SJCRH30 (cell line): ENCODE measurements around the genes MAT2A and RNF181.

DNA sequence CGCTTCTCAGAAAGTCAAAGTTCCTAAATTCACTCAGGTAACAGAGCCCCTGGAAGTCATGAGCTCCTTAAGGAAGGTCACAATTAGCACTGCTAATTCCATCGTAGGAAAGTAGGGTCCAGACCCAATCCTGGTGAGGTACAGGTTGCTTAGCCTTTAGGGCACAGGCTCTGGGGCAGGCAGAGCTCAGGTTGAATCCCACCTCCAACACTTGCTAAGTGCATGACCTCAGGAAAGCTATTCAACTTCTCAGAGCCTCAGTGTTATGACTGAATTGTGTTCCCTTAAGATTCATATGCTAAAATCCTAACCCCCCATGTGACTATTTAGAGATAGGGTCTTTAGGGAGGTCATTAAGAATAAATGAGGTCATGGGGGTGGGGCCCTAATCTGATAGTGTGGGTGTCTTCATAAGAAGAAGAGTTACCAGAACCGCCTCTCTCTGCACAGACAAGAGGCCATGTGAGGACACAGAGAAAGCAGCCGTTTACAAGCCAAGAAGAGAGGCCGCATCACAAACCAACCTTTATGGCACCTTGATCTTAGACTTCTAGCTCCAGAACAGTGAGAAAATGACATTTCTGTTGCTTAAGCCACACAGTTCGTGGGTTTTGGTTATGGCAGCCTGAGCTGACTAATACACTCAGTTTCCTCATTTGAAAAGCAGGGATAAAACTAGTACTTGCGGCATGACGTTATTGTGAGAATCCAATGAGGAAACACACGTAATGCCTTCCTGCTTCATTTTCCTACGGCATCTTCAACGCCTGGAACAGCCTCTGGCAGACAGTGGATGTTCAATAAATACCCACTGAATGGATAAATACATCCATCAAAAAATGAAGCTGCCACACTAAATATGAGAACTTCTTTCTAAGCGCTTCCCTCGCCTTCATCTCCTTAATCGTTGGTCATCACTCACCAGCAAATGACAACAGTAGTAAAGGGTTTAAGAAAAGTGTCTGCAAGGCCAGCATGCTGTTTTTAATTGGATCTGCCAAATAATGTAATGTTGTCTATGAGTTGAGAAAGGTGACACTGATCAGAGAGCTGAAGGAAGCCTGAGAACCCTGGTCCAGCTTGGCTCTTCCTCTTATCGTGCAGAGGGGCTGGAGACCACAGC is 10.0 kb downstream of the SH2D6 start:
- RAMPAGE, long total RNA: no peak

GRCh38 chr2:85438514-85438740 is 19.9 kb downstream of the SH2D6 start:
- RAMPAGE, long total RNA: no peak

- RAMPAGE, long total RNA: no peak
Observed at GRCh38 chr2:85441920-85442385, 23.4 kb downstream of the SH2D6 start.

DNA sequence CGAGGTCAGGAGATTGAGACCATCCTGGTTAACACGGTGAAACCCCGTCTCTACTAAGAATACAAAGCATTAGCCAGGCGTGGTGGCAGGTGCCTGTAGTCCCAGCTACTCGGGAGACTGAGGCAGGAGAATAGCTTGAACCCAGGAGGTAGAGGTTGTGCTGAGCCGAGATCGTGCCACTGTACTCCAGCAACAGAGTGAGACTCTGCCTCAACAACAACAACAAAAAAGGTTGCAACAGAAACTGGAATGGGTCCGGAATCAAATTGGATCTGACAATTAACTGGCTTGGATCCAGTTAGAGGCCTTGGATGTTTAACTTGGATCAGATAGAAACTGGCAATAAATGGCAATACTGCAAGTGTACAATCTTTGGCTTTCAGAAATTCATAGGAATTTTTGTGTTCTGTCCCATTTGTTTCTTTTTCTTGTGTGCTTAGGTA is 56.6 kb upstream of the MAT2A start:
- RAMPAGE, long total RNA: no peak

GRCh38 chr2:85538984-85539449 is at the start of gene MAT2A:
TSS of gene MAT2A (plus strand) at chr2:85539168.
- RAMPAGE, long total RNA: no peak

- RAMPAGE, long total RNA: no peak
Observed at GRCh38 chr2:85545202-85545544, 6.2 kb downstream of the MAT2A start.

DNA sequence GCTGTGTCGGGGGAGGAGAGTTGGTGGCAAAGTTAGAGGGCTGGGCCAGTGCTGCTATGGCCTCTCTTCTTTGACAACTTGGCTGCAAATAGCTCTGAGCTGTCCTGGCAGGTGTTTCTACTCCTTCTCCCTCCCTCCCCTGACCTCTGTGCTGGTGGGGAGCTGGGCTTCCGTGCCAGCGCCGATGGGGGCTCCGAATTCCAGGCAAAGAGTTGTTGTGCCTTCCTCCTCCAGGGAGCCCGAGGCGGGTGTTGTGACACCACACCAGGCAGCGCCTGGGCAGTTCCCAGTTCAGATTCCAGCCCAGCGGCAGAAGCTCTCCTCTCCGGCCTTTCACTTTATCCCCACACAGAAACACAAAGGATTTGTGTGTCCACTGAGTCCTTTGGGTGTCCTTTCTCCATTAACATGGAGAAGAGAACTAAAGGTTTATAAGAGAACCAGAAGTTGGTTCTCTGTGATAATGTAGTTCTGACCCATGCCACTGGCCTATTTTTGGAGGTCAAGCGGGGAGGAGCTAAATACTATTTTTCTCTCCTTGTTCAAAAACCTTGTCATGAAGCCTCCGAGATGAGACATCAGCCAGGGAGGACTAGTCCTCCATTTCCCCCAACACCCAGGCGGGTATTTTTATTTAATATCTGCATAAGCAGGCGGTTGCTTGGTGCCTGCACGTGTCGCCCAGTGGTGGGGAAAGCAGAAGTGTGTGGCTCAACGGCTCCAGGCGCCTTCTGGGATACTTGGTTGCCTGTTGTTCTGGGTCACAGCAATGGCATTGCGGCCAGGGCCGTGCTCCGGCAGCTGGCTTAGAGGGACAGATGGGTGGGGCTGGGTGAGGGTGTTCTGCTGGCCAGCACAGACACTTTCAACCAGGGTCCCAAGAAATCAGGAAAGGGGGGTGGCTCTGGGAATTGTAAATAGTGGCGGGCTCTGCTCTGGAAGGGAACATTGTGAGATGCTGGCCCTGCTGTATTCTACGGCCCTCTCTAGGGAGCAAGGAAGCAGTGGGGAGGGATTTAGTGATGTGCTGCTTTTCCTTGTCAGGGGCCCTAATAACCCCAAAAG is 666 bp downstream of the VAMP8 start:
- RAMPAGE, long total RNA: no peak

DNA sequence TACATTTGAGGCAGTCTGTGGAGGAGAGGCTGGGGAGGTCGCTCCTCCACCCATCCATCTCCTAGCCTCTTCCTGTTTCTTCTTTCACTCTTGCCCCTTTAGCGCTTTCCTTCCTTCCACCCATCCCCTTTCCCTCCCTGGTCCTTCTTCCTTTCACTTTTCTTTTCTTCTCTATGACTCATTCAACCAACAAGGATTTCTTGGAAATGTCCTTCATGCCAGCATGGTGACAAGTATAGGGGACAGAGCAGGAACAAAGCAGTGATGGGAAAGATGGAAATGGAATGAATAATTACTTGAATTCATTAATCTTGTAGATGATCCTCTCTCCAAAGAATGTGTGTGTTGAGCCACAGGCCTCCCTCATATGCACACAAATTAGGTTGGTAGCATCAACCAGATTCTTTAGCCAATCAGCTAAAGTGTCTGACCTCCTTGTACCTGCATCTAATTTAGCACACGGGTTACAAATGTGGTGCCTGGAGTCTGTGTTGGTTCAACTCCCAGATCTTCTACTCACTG is 1.5 kb downstream of the VAMP5 start:
- RAMPAGE, long total RNA: no peak

DNA sequence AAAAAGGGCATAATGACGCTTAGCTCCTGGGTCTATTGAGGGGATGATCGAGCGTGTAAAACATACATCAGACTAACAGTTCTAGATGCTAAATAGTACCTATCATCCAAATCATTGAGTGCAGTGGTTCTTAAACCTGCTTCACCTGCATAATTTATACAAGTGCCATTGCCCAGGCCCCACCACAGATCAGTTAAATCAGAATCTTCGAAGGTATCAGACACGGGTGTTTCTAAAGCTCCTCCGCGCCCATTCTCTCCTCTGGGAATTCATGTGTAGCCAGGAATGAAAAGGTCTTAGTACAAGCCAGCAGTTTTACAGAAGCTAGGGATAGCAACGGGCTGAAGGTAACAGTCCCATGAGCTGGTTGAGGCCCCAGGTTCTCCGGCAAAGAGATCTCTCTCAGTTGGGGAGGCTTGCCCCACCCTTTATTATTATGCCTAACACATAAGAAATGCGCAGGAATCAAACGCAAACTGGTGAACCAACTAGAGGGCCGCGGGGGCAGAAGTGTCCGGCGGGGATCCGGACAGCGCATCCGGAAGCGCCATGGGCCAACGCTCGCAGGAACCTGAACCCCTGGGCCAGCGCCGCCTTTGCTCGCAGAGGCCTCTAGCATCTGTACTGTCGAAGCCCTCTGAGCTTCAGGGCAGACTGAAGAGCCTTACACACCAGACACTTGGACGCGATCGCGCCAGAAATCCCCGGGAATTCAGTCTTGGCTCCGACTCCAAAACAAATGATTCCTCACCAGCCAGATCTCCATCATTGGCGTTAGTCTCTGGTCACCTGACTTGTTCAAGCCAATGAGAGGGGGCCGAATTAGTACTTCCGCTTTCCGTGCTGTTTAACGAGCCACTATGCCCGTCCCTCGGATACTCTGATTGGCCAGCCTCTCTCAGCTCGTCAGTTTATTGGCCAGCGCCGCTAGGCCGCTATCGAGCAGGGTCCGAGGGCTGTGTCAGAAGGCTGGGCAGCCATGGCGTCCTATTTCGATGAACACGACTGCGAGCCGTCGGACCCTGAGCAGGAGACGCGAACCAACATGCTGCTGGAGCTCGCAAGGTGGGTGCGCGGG is at the start of gene RNF181:
Gene RNF181 (plus strand): TSS at position 961 of the 1,078 bp plus-strand sequence.
- RAMPAGE, long total RNA: start-site peak on the plus strand centred at position 957 of the sequence, 34 bp wide, 1,542 and 282 reads in 2 replicates

DNA sequence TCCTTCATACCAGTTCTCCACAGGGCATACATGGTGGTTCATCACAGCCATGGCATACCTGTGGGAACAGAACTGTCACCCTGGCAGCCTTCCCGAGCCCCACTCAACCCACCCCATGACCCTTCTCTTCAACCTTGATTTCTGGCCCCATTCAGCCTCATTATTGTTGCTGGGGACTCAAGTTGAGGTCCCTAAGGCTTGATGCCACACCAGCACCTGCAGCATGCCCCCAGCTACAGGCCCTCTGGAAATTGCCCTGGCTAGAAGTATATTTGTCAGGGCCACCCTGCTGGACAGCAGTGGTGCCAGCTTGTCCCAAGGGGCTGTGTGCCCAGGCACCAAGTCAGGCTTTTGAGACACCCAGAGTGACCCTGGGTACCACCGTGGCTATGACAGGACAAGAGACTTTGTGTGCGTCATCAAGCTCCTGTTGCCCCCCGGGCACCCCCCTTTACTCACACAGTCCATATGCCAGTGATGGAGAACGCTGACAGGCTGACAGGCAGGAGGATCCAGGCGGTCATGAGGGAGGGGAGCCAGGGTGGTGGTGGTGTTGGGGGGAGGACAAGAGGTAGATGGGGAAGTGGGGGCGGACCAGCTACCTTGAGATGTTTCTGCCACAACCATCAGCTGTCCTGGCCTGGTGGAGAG is 948 bp downstream of the TMEM150A start:
- RAMPAGE, long total RNA: no peak

DNA sequence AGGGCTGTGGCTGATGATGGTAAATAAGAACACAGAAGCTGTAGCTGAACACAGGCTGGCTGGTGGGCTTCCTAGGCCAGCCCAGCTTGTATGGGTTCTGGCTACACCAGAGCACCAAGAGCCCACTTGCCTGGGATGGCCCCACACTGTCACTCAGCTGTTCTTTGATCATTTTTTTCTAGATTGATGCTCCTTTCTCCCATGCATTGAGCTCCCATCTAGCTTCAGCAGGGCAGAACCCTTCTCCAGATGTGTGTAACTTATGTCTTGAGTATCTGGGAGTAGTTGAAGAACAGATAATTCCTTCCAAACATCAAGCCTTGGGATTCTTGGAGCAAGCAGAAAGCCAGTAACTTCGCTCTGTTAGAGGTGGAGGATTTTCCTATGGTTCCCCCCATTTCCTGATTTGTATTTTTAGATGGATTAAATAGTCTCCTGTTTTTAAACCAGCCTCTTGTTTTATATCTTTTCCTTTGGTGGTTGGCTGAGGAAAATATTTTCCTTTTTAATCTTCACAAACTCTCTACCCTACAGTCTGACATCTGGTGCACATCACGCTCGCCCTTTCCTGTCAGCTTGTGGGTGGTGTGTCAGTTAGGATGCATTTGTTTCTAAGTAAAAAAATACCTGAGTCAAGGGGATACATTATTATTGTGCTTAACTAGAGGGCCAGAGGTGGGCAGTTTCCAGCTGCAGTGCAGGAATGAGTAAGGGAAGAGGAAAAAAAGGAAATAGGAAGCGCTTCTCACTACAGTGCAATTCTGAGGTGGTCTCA is 19.0 kb downstream of the SFTPB start:
- RAMPAGE, long total RNA: no peak

GRCh38 chr2:85708375-85709191 is 14.4 kb downstream of the GNLY start:
- RAMPAGE, long total RNA: no peak

DNA sequence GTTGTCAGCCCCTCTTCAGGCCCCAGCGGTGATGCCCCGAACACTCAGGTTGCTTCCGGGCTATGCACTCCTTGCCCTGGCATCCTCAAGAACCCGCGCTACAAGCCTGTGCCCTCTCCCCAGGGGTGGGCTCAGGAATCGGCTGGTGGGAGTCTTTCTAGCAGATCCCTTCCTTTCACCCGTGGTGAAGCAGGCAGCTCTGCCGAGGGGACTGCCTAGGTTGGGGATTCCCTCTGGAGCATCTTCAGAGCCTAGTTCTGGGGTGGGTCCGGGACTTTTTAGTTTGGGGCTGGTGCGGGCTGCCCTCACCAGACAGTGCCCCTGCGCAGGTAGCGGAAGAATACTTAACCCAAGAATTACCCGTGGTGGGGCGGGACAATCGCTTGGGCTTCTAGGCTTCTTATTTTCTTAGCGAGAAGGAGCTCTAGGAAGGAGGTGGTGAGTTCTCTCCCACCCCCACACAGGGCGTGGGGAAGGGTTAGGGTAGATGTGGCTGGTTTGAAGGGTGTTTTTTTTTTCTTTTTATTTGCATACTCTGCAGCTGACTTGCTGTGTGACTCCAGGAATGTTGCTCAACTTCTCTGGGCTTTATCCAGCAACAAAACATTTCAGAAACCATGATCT is 1.7 kb downstream of the ATOH8 start:
- RAMPAGE, long total RNA: no peak

DNA sequence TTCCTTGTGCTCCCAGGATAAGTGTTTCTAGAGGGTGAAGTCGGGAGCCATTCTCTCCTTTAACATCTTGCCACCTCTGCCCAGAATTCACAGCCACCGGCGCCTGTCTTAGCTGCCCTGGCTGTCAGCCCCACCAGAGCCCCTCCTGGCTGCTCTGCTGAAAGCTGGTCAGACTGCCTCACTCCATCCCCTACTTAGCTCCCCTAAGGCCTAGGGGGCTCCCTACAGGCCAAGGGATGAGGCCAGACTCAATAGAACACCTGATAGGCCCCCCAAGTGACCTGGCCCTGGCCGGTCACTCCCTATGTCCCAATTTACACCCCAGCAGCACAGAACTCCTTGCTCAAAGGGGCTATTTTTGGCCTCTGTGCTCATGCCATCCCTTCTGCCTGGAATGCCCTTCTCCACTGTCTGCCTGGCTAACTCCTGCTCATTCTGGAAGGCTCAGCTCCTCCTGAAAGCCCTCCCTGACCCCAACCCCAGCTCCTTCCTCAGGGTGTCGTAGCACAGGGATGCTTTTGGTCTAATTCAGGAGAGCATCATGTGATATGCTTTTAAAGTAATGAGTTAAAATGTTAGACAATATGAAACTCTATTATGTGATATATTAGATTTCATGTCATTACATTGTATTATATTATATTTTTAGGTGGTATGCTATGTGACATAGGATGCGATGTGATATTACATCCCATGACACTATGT is 20.8 kb downstream of the ATOH8 start:
- RAMPAGE, long total RNA: no peak

GRCh38 chr2:85811031-85811862 is 57.5 kb downstream of the ATOH8 start:
- RAMPAGE, long total RNA: no peak

DNA sequence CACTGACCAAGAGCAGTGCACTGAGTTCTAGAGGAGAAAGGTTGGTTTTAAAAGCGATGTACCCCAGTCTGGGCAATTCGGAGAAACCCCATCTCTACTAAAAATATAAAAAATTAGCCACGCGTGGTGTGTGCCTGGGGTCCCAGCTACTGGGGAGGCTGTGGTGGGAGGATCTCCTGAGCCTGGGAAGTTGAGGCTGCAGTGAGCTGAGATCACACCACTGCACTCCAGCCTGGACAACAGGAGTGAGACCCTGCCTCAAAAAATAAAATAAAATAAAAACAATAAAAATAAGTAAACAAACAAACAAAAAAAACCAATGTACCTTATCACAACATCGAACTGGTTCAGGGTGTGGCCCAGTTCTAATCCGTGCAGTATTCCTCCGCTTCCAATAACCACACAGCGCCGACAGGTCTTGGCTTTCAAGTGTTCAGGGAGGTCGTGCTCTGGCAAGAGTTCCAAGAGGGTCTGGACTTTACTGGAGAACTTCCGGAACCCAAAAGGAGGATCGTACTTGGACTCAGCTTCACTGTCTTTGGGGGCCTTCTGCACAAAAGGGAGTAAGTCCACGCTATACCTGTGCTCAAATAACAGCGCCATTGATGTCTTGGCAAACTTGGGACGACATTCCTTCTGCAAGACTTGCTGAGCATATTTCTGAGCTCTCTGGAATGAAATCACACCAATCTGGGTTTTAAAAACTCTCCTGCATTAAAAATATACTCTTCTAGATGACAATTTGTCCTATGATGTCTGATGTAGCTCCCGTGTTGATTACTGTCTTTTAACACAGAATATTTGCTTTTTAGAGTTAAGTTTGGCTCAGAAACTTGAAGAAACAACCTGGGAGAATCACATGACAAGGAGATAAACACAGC is 41.0 kb downstream of the ST3GAL5 start:
- RAMPAGE, long total RNA: no peak

DNA sequence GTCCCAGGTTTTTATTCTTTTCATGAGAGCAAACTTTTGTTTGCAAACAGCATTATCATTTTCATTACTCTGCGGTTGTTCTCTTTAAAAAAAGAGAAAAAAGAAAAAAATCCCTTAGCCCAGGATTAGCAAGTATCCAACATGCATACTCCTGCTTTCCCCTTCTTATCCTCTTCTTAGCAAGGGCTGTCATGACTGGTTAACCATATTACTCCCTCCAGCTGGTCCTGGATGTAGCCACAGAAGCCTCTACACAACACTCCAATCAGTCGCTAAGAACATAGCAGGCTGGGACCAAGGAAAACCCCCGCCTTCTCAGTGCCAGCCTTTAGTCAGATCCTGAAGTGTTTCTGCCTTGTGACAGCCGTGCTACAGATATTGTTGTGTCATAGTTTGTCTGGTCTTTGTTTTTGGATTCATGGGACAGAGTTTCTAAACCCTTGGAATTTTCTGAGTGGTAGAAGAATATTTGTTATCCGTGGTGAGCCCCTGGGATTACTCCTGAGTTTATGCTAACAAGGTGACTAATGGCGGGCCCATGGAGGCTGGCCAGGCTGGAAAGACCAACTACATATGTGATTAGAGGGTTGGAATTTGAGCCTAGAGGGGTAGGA is 23.4 kb upstream of the ST3GAL5 start:
- RAMPAGE, long total RNA: no peak

DNA sequence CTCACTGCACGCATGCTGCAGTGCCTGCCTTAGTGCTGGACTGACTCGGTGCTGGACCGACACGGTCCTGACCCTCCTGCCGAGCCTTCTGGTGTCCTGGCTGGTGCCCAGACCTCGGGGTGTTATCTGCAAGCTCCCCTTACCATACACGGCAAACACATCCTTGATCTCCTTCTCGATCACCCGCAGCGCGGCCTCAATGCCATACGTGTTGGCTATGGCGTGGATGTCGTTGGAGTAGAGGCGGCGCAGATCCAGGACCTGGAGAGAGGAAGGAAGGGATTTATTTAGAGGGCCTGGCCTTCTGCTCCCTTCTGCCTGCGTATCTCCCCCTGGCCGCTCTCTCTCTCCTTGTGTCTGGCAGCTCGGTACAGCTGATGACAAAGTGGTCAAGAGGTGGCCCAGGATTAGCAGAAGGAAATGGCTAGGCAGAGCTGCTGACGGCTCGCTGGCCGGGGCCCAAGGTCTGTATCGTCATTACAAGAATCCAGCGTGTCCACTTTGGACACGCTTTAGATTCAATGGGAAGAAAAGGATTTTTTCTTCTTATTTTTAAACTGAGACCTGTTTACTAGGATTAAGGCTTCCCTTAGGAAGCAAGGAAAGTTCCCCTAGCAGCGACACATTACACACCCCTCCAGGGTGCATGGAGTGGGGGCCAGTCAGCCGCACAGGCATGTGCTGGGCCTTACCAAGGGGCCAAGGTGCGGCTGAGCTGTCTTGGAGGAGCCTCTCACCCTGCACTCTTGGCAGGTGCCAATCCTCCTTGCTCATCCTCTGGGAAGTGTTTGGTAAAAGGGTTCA is 77.0 kb downstream of the POLR1A start:
- RAMPAGE, long total RNA: no peak

DNA sequence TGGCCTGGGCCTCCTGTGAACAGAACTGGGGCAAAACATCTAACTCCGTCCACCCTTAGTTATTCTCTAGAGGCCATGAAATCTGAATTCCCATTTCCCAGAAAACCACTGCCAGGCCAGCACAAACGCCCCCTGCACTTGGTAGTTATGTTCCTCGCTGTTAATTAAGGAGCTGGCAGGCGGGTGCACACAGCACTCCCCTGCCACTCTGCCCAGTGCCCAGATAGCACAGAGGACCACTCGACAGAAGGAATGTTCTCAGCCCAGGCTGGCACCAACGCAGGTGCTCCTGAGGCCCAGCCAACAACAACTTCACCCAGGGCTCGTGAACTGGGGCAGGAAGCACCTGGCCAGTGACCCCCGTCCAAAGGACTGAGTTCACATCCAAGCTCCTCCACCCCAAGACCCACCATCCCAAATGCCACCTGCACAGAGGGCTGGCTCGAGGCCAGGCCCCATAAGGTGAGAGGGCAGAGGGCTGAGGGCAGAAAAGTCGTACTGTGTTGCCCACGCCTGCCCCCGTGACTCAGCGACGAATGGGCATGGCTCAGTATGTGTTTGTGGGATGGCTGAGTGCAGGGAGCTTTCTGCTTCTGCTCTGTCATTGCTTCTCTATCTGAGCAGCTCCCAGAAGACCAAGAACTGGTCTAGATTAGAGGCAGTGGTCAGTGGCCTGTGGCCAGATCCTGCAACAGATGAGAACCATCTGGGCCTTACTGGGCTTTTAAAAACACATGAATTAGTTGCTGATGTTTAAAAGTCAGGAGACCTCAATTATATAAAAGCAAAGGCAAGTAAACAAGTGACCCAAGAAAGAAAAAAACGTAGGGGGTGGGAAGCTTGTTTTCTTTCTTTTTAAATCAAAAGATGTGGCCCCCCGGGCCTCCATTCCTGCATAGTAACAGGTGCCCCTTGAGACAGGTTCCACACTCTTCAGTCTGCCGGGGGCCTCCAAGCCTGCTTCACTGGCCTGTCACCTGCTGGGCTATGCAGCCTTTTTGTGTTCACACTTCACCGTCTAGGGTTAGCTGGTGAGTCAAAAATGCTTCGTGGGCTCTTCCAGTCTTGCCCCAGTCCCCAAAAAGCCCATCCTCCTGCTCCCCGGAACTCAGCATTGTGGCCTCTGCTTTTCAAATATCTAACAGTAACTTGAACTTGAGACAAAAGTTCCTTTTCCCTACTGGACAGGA is 68.3 kb downstream of the POLR1A start:
- RAMPAGE, long total RNA: no peak

DNA sequence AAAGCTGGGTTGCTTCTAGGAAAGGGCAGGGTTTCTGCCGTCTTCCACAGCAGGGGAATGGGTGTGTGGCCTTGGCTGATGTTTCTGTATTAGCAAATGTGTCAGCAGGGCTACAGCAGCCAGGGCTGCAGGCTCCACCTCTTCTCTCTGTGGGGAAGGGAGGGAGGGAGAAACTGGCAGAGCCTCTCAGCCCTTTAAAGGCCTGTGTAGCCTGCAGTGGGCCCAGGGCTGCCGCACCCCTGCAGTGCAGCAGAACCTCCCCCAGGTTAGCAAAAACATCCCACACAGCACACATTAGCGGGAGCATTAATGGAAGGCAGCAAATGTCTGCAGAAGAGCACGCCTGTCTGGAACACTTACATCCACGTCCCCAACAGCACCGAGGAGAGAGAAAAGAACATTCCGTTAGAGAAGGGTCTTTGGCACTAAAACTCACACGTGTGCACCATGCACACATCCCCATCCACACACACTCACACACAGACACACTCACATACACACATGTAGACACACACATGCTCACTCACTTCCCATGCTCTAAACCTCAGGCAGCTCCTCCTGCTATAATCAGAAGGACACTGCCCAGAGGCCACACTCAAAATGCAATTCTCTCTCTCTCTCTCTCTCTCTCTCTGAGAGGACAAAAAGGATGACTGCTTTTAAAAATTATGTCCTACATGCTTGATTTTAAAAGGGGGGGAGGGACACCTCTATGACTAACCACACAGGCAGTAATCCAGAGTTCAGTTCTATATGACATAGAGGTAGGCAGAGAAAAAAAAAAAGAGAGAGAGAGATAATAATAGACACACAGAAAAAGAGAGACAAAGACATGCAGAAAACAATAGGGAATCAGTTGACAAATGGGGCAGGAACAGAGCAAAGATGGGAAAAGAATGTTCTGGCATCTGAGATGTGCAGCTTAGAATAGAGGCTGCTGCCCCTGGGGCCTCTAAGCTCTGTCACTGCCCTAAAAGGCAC is 24.2 kb downstream of the MRPL35 start:
- RAMPAGE, long total RNA: no peak